Measurements from ENCODE around the gene CHPF.

DNA sequence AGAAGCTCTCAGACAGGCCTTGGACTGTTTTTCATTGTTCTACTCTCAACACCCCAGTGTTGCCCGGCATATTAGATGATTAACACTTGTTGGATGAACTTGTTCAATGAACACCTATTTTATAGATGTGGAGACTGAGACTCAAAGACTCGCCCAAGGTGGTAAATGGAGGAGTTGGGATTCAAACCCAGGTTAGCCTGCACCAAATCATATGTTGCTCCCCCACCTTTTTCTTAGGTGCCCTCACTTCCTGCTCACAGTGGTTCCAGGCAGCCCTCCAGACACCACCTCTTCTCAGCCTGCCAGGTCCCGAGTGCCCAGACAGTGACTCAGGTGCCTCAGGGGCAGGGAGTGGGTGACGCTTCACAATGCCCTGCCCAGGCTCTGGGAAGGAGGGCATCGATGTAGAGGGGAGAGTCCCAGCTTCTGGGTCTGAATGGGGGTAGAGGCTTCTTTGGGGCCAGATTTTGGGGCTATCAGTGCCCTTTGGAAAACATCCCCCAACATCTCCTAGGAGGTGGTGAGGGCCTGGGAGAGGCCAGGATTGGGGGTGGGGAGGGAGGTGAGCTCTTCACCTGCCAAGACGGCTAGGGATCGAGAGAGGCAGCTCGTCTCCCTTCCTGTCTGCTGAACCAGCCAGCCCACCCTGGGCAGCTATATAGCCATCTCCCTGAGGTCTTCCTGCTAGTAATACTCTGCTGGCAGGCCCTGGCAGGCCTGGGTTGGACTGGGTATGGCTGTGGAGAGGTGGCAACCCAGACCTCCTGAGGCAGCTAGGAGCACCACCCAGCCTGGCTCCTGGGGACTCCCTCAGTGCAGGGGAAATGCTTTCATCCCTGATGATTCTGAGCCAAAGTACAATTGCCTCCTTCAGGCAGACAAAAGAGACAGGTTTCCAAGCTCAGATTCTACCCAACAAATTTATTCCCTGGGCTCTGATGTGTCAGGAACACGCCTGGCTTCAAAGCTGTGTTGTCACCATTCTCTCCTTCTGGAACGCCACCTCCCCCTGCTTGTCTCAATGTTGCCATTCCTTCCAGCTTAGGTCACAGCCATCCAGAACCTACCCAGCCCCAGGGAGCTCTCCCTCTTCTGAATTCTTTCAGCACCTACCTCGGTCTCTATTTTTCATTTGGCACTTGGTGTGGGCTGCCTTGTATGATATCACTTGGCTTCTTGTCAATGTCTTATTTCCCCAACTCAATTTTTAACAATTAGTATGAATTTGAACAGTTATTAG is 5.0 kb upstream of the DNAJB2 start:
- PRO-cap, 4 experiments, result peak in 2 of 4 experiments; most common plus-strand start position 1,049 of the sequence (in 2); most common minus-strand start position 857 of the sequence (in 1)
- RAMPAGE, long total RNA, 2 experiments, result no peak in any of the 2 experiments
- RRBS, result no CpG with 5 or more reads among the region's 11 CpGs

- PRO-cap, 4 experiments, result peak in 4 of 4 experiments; most common plus-strand start chr2:219286015 (in 2); most common minus-strand start chr2:219286187 (in 2)
- RAMPAGE, long total RNA, 2 experiments, result no peak in any of the 2 experiments
- RRBS, result 16% methylated on average over 6 of the region's 31 CpGs
Observed at GRCh38 chr2:219285806-219287035, 7.1 kb downstream of the DNAJB2 start.

- PRO-cap, 4 experiments, result no peak in any of the 4 experiments
- RAMPAGE, long total RNA, 2 experiments, result no peak in any of the 2 experiments
- RRBS, result no CpG with 5 or more reads among the region's 12 CpGs
Observed at GRCh38 chr2:219386806-219387202, 908 bp downstream of the DNPEP start.

DNA sequence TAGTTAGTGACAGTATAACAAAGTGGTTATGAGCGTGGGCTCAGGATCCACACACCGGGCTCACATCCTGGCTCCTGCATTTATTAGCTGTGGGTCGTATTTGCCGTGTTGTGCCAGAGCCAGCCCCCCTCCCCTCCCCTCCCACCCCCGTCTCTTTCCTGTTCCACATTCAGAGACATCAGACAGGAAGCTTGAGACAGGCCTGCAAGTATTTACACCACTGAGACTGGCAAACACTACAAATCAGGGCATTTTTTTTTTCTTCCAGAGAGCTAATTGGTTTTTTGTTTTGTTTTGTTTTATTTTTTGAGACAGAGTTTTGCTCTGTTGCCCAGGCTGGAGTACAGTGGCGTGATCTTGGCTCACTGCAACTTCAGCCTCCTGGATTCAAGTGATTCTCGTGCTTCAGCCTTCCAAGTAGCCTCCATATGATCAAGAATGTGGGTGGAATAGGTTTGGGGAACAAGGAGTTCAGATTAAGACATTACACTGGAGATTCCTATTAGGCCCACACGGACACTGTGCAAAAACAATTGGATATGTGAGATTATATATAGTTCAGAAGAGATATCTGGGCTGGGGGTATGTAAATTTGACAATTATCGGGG is 9.5 kb upstream of the DNPEP start:
- PRO-cap, 4 experiments, result no peak in any of the 4 experiments
- RAMPAGE, long total RNA, 2 experiments, result no peak in any of the 2 experiments
- RRBS, result no CpG with 5 or more reads among the region's 9 CpGs

DNA sequence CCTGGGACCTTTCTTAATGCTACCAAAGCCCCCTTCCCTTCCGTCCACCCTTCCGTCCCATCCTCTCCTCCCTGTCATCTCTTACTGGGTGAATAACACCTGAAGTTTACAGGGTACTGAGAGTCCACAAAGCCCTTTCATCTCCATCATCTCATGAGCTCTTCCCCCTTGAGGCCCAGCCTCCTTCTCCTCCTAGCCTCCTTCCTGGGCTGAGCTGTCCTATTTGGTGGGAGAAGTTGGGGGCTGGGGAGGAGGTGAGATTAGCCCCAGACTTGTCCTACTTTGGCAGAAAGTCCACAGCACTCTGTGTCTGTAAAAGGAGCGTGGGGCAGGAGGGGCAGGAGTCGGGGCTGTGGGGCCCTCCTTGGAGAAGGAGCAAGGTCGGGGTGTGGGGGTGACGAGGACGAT is 10.0 kb upstream of the DES start:
- PRO-cap, 4 experiments, result peak in 2 of 4 experiments; most common plus-strand start position 340 of the sequence (in 1); most common minus-strand start position 83 of the sequence (in 1)
- RAMPAGE, long total RNA, 2 experiments, result no peak in any of the 2 experiments
- RRBS, result no CpG with 5 or more reads among the region's 7 CpGs

GRCh38 chr2:219408552-219409131 is 9.5 kb upstream of the DES start:
- PRO-cap, 4 experiments, result peak in 4 of 4 experiments; most common plus-strand start chr2:219408859 (in 3); most common minus-strand start chr2:219408707 (in 4)
- RAMPAGE, long total RNA, 2 experiments, result no peak in any of the 2 experiments
- RRBS, result no CpG with 5 or more reads among the region's 9 CpGs

DNA sequence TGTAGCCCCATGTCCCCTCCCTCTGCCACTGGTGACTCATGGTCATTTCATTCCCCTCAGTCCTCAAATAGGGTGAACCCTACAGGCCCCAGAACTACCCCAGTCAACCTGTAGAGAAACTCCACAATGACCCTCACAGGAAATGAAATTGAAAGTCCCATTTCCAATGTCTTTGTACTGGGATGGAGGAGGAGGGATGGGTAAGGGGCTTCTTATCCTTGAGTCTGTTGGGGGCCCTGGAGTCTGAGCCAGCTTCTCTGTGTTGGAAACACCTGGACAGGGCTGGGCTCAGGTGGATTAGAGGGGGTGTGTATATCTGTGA is 6.1 kb upstream of the SPEG start:
- PRO-cap, 4 experiments, result no peak in any of the 4 experiments
- RAMPAGE, long total RNA, 2 experiments, result no peak in any of the 2 experiments

GRCh38 chr2:219459474-219460150 is 25.0 kb downstream of the SPEG start:
- PRO-cap, 4 experiments, result peak in 3 of 4 experiments; most common plus-strand start chr2:219459646 (in 1); most common minus-strand start chr2:219459660 (in 1)
- RAMPAGE, long total RNA, 2 experiments, result no peak in any of the 2 experiments
- RRBS, result 13% methylated on average over 2 of the region's 12 CpGs

DNA sequence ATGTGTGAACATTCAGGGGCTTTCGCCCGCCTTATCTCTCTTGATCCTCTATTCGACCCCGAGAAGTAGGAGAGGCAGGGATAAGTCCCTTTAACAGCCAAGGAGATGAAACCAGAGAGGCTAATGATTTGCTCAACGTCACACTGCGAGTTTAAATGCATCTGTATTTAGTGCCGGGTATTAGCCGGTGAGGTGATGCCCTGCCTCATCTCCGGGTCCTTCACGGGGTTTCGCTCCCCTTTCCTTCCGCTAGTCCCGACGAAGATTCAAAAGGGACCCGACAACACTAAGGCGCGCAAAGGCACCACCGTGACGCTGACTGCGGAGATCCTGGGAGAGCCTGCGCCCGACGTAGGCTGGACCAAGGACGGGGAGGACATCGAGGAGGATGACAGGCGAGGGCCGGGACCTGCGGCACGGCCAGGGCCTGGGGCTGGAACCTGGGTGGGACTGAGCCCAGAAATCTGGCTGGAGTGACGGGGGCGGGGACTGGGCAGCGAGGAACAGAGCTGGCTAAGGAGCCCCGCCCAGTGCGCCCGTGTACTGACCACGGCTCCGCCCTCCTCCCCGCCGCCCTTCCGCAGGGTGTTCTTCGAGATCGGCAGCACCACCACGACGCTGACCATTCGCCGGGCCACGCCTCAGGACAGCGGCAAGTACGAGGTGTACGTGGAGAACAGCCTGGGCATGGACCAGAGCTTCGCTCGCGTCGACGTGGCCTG is 1.1 kb upstream of the GMPPA start:
- PRO-cap, 4 experiments, result peak in 4 of 4 experiments; most common plus-strand start position 625 of the sequence (in 3); most common minus-strand start position 475 of the sequence (in 3)
- RAMPAGE, long total RNA, 2 experiments, result no peak in any of the 2 experiments
- RRBS, result 6% methylated on average over 12 of the region's 55 CpGs

DNA sequence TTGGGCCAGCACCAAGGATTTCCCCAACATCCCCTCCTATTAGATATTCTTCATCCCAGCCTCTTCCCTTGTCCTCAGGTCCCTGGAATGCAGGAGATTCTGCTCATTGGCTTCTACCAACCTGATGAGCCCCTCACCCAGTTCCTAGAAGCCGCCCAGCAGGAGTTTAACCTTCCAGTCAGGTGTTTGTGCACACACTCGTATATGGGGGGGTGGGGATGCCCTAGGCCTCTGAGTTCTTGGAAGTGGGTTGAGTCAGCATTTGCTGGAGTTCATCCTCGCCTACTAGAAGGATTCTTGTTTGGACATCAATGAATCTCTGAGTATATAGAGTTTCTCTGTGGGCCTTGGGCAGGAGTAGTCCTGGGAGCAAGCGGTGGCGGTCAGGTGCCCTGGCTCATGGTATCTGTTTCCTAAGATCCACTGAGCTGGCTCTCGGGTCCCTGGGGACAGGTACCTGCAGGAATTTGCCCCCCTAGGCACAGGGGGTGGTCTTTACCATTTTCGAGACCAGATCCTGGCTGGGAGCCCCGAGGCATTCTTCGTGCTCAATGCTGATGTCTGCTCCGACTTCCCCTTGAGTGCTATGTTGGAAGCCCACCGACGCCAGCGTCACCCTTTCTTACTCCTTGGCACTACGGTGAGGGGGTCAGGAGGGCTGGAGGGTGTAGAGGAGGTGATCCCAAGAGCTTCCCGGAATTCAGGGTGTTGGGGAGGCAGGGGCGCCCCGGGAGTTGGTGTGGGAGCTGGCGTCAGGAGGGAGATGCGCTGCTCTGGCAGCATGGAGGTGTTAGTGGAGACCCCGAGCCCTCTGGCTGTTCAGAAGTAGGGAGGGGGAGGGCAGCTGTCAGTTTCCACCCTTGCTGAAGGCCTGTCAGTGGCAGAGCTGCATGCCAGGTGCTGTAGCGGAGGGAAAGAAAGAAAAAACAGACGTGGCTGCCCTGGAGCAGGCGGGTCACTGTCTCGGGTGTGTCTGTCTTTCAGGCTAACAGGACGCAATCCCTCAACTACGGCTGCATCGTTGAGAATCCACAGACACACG is 3.0 kb downstream of the GMPPA start:
- PRO-cap, 4 experiments, result no peak in any of the 4 experiments
- RAMPAGE, long total RNA, 2 experiments, result no peak in any of the 2 experiments
- RRBS, result no CpG with 5 or more reads among the region's 28 CpGs

DNA sequence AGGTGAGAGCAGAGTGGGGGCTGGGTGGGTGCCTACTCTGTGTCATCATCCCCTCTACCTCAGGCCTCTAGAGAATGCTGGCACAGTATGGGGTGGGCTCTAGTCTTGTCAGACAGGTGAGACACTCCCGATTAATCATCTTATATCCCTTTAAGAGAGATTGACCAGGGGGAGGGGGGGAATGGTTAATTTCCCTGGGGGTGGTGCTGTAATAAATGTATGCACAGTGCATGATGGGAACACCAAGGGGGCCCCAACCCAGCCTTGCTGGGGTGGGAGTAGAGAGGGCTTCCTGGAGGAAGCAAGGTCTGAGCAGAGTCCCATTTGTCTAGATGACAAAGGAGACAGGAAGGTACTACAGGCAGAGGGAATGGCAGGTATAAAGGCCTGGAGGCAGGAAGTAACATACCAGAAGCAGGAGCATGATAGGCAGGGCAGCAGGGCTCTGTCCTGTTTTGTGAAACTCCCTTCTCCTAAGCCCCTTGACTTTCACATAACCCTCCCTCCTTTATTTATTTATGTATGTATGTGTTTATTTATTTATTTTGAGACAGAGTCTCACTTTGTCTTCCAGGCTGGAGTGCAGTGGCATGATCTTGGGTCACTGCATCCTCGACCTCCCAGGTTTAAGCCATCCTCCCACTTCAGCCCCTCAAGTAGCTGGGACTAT is 3.9 kb downstream of the GMPPA start:
- PRO-cap, 4 experiments, result no peak in any of the 4 experiments
- RAMPAGE, long total RNA, 2 experiments, result no peak in any of the 2 experiments
- RRBS, result no CpG with 5 or more reads among the region's 2 CpGs

DNA sequence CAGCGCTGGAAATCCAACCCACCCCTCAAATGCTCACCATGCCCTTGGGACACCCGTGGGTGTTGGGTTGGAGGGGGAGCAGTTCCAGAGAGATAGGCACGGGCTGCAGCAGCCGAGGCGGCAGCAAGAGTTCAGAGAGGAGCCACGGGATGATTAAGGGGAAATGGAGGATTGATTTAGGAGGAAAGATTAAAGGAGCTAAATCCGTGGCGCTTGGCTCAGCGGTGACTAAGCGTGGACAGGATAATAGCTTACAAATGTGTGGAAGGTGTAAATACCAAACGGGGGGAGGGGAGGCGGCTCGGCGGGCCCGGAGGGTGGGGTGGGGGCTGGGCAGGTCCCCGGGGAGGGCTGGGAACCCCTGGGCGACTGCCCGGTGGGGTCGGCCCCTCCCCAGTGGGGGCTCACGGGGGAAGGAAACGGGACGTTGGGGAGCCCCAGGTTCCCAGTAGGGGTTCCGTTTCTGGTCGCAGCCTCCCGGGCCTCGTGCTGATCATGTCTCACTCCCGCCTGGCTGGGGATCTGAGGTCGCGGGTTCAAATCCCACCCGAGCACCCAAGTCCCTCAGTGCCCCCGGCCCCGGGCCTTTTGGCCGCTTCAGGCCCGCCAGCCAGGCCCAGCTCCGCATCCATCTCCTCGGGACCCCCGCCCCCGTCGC is 7.9 kb downstream of the ASIC4 start:
- PRO-cap, 4 experiments, result peak in 4 of 4 experiments; most common plus-strand start position 99 of the sequence (in 1); most common minus-strand start position 112 of the sequence (in 4)
- RAMPAGE, long total RNA, 2 experiments, result no peak in any of the 2 experiments
- RRBS, result 4% methylated on average over 17 of the region's 39 CpGs

DNA sequence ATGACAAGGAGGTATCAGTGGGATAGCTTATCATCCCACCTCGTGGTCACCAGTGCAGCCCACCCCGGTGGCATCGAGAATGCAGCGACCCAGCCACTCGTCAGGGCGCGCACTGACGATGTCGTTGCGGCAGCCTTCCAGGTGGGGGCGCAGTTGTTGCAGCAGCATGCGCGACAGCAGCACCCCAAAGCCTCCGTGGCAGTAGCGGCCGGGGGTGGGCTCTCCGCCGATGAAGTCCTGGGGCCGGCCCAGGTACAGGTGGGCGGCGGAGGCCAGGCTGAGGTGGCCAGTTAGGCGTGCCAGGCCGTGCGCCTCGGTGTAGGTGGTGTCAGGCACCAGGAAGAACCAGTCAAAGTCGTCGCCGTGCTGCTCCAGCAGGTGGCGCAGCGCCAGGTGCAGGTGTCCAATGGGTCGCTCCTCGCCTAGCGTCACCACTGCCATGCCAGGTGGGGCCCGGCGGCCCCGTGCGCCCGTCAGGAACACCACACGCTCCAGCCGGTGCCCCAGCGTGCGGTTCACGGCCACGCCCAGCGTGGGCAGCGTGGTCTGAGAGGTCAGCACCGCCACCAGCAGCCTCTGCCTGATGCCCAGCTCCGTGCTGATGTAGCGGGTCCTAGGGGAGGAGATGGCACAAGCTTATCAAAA is 1.9 kb downstream of the CHPF start:
- PRO-cap, 4 experiments, result peak in 1 of 4 experiments; most common plus-strand start position 445 of the sequence (in 1)
- RAMPAGE, long total RNA, 2 experiments, result start-site peak on the minus strand in 1 of 2 experiments, centred at position 463 of the sequence, 16 reads per replicate
- RRBS, result 17% methylated on average over 7 of the region's 49 CpGs

- PRO-cap, 4 experiments, result peak in 4 of 4 experiments; most common plus-strand start chr2:219543671 (in 1); most common minus-strand start chr2:219543776 (in 3)
- RAMPAGE, long total RNA, 2 experiments, result no peak in any of the 2 experiments
- RRBS, result under 1% methylated on average over 23 of the region's 35 CpGs
Observed at GRCh38 chr2:219543634-219543978, at the start of gene CHPF. CHPF (minus strand) TSS chr2:219543809.

- PRO-cap, 4 experiments, result peak in 4 of 4 experiments; most common plus-strand start chr2:219552515 (in 2); most common minus-strand start chr2:219552674 (in 2)
- RAMPAGE, long total RNA, 2 experiments, result no peak in any of the 2 experiments
- RRBS, result 2% methylated on average over 63 of the region's 109 CpGs
Observed at GRCh38 chr2:219552292-219553220, 8.7 kb downstream of the TMEM198 start.

DNA sequence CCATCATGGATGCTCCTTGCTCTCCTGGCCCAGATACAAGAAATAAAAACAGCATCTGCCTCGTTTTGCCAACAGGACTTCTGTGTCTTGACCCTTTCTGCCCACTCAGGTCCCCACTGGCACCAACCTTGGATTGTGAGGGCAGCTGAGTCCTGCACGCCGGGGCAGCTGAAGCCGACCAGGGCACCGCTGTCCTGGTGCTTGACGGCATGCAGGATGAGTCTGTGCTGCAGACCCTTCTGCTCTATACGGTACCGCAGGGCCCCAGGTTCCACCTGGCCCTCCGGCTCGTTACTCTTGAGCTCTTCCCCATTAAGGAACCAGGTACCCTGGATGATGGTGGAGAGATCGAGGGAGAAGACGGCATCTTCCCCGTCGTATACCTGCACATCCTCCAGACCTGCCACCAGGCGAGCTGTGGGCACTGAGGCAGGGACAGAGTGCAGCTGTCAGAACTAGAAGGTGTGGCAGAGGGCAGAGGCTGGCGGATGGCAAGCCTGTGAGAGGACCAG is 4.6 kb downstream of the OBSL1 start:
- PRO-cap, 4 experiments, result no peak in any of the 4 experiments
- RAMPAGE, long total RNA, 2 experiments, result no peak in any of the 2 experiments
- RRBS, result 85% methylated on average over 3 of the region's 16 CpGs

- PRO-cap, 4 experiments, result no peak in any of the 4 experiments
- RAMPAGE, long total RNA, 2 experiments, result no peak in any of the 2 experiments
- RRBS, result no CpG with 5 or more reads among the region's 5 CpGs
Observed at GRCh38 chr2:219573165-219573631, 1.1 kb downstream of the INHA start.

DNA sequence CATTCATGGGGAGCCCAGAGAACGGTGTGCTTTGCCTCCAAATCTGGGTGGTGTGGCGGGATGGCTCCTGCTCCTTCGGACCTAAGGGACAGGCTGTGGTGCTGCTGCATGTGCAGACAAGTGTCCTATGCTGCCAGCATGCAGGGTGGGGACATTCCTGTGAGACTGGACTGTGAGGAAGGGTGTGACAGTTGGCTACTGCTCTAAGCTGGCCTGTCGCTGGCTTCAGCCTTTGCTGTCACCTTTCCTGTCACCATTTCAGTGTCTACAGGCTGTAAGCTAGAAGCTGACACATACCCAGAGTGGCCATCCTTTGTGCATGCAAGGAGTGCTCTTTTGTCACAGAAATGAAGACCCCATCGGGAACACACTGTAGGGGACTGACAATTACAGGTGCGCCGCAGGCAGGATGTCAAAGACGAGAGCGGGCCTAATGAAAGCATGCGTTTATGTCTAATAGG is 2.8 kb upstream of the SLC4A3 start:
- PRO-cap, 4 experiments, result no peak in any of the 4 experiments
- RAMPAGE, long total RNA, 2 experiments, result no peak in any of the 2 experiments
- RRBS, result no CpG with 5 or more reads among the region's 10 CpGs

DNA sequence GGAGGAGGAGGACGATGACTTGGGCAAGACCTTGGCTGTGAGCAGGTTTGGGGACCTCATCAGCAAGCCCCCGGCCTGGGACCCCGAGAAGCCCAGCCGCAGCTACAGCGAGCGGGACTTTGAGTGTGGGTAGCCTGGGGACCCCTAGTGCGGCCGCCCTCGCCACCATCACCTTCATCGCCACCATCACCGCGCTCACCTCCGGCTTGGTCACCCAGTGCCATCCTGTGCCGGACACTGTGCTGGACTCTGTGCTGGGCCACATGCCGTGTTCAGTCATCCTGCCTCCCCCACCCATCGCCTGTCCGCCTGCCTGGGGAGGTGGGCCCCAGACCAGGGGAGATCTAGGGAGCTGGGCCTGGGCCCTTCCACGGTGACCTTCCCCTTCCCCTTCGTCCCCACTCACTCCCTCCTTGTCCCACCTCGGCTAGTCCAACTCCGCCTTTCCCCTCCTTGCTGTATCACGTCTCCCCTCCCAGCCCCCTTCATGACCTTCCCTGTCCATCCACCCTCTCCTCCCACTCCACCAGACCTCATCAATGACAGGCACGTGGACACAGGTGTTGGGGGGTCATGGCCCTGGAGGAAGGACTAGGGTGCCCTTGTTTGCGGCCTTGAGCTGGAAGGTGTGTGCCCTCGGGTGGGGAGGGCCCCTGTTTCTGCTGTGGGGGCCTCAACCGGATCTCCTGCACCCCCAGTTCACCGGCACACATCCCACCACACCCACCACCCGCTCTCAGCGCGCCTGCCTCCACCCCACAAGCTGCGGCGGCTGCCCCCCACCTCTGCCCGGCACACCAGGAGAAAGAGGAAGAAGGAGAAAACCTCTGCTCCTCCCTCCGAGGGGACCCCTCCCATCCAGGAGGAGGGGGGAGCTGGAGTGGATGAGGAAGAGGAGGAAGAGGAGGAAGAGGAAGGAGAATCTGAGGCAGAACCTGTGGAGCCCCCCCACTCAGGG is 1.3 kb downstream of the SLC4A3 start:
- PRO-cap, 4 experiments, result no peak in any of the 4 experiments
- RAMPAGE, long total RNA, 2 experiments, result start-site peak on the plus strand in 1 of 2 experiments, centred at position 871 of the sequence, 7 reads per replicate
- RRBS, result 45% methylated on average over 6 of the region's 34 CpGs

DNA sequence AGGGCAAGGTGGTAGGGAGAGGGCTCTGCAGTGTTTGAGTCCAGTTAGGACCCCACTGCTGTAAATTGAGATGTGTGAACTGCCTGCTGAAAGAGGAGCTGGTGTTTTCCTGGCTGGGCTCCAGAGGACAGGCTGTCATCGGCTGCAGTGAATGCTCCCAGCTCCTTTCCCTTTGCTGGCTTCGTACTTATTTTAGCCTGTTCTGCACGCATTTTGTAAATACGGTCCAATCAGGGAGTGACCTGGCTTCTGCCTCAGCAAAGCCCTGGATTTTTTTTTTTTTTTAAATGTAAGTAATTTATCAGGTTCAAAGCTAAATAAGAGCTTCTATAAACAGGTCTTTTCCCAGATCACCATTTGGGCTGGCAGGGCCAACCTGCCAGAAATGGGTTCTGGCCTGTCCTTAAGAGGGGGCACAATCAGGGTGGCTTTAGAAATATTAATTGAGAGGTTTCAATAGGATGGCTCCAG is 37.6 kb downstream of the SLC4A3 start:
- PRO-cap, 4 experiments, result no peak in any of the 4 experiments
- RAMPAGE, long total RNA, 2 experiments, result no peak in any of the 2 experiments
- RRBS, result no CpG with 5 or more reads among the region's 4 CpGs